Epithelial cell of prostate (primary cell): ENCODE measurements around a stretch of chr20.

- RRBS, result no CpG with 5 or more reads among the region's 12 CpGs
Measured at GRCh38 chr20:19275345-19276160, 63.1 kb downstream of the SLC24A3 start.

DNA sequence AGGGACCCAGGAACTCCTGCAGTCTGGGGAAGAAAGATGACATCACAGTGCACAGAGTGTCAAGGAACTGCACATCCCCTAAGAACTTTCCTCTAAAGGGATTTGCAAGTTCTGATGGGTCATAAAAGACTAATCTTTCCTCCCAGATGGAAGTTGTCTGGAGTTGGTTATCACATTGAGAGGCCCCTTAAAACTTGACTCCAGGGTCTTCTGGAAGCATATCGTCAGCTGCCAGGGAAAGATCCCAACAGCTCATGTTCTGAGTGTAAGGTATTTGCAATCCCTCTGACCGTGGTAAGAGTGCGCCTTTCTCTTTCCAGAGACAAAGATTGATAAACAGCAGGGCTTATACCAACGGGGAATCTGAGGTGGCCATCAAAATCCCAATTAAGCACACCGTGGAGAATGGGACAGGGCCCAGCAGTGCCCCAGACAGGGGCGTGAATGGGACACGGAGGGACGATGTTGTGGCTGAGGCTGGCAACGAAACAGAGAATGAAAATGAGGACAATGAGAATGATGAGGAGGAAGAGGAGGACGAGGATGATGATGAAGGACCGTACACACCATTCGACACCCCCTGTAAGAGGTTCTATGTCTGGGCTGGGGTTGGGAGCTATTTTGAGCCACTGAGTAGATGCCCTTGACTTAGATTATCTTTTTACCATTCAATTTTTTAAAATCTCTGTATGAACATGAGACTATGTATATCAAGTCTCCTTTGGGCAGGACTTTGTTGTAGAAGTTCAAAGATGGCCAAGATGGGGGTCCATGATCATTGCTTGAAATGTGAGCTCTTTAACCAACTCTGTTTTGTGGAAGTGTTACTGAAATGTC is 73.1 kb upstream of the RIN2 start:
- RRBS, result no CpG with 5 or more reads among the region's 12 CpGs

DNA sequence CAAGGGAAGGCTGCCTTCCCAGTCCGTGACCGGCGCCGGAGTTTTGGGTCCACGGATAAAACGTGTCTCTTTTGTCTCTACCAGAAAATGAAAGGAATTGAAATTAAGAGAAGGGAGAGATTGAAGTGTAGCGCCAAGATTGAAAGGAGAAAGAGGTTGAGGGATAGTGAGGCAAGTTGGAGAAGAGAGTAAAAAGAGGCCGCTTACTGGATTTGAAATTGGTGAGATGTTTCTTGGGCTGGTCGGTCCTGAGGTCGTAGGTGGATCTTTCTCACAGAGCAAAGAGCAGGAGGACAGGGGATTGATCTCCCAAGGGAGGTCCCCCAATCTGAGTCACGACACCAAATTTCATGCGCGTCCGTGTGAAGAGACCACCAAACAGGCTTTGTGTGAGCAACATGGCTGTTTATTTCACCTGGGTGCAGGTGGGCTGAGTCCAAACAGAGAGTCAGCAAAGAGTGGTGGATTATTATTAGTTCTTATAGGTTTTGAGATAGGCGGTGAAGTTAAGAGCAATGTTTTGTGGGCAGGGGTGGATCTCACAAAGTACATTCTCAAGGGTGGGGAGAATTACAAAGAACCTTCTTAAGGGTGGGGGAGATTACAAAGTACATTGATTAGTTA is 1.9 kb upstream of the RIN2 start:
- RRBS, result no CpG with 5 or more reads among the region's 15 CpGs

DNA sequence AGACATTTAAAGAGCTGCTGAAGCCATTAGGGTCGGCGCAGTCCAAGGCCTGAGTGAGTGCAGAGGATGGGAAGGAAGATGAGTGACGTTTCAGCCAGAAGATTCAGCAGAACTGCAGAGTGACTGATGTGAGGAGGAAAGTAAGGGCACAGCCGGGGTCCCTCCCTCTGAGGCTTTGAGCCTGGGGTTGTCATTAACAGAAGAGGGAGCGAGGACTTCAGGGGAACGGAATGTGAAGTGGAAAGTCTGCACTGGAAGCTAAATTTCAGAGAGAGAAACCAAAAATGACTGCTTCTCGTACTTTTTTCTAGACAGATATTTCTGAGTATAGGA is 117.7 kb downstream of the RIN2 start:
- RRBS, result no CpG with 5 or more reads among the region's 7 CpGs

GRCh38 chr20:19889900-19890204 is 127.3 kb upstream of the NAA20 start:
- RRBS, result no CpG with 5 or more reads among the region's 2 CpGs

- RRBS, result no CpG with 5 or more reads among the region's 4 CpGs
Measured at GRCh38 chr20:19904188-19904494, 113.0 kb upstream of the NAA20 start.

DNA sequence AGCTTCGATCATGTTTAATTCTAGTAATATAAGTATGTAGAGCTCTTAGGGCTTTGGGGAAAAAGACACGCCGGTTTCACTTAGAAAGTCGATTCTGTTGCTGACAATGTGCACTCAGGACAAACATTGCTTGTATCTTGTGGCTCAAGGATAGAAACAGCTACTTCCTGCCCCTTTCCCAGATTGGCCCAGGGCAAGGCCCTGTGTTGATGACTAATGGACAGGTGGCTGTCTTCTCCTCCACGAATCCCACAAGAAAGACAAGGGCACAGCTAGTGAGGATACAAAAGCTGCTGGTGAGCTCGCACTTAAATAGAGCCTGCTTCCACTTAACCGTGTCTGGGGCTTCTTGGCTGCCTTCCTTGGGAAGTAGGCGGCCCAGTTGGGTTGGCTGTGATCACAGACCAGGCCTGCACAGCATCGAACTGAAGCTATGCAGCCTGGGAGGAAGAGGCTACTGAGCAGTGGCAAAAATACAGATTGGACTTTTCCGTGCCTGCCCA is 23.3 kb upstream of the NAA20 start:
- RRBS, result no CpG with 5 or more reads among the region's 10 CpGs

GRCh38 chr20:20021003-20021364 is 3.8 kb downstream of the NAA20 start:
- RRBS, result no CpG with 5 or more reads among the region's 7 CpGs

DNA sequence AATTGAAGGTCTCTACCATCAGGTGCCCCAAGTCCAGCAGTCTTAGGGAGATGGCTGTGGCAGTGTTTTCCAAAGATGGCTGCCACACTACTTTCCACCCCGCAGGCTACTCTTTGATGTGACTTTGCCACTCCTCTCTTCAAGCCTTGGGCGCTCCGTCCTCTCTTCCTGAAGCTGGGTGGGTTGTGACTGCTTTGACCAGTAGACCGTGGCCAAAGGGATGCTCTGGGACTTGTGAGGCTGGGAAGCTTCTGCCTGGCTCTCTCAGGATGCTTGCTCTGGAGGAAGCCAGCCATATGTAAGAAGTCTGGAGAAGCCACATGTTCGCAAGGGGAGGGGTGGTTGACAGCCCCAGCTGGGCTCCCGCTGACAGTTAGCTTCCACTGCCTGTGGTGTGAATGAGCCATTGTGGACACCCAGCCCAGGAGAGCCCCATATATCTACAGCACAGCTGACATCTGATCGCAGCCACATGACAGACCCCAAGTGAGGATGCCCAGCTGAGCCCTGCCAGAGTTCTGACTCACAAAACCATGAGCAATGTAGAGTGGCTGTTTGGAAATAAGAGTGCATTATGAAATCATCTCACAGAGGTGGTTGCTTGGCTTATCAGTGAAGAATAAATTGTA is 23.8 kb downstream of the CFAP61 start:
- RRBS, result no CpG with 5 or more reads among the region's 7 CpGs

GRCh38 chr20:20207975-20208174 is 155.5 kb downstream of the CFAP61 start:
- RRBS, result no CpG with 5 or more reads among the region's 6 CpGs

GRCh38 chr20:20267531-20268211 is 100.2 kb upstream of the INSM1 start:
- RRBS, result 56% methylated on average over 2 of the region's 15 CpGs

DNA sequence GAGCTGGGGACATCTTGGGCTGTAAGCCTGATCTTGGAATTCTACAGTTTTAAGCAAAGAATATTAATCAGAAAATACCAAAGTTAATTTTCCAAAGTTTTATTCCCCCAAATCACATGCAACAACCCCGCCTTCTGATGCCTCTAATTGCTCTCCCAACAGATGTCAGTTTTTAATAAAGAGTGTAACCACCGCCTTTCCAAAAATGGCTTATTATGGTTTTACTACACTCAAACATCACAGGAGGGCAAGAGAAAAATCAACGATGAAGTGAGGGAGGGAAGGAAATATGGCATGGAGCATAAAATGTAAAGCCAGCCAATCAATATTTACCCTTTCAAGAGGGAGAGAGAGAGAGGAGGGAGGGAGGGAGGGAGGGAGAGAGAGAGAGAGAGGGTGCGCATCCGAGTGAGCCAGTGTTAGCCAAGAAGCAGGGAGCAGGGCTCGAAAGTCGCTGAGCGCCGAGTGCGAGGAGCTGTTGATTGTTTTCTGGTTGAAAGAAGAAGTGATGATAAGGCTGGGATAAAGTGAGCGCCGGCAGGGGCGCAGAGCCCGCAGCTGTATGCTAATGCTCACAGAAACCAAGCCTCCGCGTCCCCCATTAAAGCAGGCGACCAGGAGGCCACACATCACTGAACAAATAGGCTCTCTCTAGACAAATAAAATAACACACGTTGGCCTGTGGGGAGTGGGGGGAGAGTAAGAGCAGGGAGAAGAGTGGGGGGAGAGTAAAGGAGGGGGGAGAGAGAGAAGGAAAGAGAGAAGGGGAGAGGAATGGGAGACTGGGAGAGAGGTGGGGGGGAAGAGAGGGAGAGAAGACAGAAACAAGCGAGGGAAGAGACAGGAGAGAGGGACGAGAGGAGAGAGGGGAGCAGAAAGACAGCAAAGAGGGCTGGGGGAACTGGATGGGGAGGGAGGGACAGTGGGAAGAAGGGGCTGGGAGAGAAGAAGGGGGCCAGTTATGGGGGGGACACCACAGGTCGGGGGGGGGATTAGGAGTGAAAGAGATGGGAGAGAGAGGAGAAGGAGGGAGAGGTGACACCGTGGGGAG is 5.1 kb upstream of the INSM1 start:
- RRBS, result no CpG with 5 or more reads among the region's 22 CpGs

DNA sequence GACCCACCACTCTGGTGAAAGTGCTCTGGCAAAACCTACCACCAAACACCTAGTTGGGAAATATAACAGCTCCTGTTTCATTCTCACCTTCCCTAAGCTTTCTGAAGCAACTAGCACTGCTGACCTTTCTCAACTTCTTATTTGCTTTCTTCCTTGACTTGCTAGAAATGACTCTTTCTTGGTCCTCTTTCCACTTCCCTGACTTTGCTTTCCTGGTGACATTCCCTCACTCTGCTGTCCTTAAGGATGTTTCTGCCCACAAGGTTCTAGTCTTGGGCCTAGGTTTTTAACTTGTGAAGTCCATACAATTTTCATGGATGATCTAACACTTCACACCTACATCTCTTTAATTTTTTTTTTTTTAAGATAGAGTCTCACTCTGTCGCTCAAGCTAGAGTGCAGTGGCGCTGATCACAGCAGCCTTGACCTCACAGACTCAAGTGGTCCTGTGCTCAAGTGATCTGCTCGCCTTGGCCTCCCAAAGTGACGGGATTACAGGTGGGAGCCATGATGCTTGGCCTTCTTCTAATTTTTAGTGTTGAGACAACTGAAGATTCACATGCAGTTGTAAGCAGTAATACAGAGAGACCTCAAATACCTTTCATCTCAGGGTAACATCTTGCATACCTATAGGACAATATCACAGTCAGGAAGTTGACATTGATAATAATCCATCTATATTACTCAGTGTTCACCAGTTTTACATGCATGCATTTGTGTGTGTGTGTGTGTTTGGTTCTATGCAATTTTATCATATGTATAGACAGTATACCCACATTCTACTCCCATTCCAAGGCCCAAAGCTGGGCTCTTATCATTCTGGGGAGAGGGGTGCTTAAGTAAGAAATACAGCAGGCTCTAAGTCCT is 151.9 kb downstream of the INSM1 start:
- RRBS, result no CpG with 5 or more reads among the region's 4 CpGs

- RRBS, result no CpG with 5 or more reads among the region's 9 CpGs
Measured at GRCh38 chr20:20601568-20602037, 110.8 kb downstream of the RALGAPA2 start.

DNA sequence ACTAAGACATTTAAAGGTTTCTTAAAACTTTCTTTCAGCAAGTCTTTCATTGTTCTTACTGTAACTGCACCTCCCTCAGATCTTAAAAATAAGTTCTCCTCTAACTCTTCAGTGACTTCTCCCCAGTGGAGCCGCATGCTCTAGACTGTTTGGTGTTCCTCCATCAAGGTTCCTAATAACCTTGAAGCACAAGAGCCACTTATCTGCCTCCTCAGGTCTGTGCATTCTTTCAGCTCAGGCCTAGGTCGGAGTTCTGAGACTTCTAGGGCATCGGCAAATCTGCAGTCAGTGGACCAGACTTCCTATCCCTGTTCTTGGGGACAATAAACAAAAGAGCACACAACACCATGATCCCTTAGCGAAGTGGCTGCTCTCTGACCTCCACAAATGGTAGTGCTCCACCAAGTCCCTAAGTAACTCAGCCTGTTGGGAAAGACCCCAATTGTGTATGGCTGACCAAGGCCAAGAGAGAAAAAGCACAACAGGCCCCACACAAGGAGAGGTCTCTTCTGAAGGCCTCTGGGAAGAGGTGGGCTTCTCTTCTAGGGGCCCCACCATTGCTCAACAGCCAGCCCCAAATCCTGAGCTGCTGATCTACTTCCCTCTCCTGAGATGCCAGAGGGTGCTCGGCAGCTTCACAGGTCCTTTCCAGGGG is 77.9 kb downstream of the RALGAPA2 start:
- RRBS, result no CpG with 5 or more reads among the region's 5 CpGs

- RRBS, result no CpG with 5 or more reads among the region's 18 CpGs
Measured at GRCh38 chr20:20743272-20744193, 31.1 kb upstream of the RALGAPA2 start.

GRCh38 chr20:21302602-21303088 is 486 bp upstream of the XRN2 start:
- RRBS, result 4% methylated on average over 2 of the region's 16 CpGs

- RRBS, result no CpG with 5 or more reads among the region's 2 CpGs
Measured at GRCh38 chr20:21359873-21360284, 37.4 kb downstream of the NKX2-4 start.

GRCh38 chr20:21376444-21376931 is 20.8 kb downstream of the NKX2-4 start:
- RRBS, result no CpG with 5 or more reads among the region's 2 CpGs